Camera-type eye (tissue), 1 donor: ENCODE data around the gene R3HDML.

DNA sequence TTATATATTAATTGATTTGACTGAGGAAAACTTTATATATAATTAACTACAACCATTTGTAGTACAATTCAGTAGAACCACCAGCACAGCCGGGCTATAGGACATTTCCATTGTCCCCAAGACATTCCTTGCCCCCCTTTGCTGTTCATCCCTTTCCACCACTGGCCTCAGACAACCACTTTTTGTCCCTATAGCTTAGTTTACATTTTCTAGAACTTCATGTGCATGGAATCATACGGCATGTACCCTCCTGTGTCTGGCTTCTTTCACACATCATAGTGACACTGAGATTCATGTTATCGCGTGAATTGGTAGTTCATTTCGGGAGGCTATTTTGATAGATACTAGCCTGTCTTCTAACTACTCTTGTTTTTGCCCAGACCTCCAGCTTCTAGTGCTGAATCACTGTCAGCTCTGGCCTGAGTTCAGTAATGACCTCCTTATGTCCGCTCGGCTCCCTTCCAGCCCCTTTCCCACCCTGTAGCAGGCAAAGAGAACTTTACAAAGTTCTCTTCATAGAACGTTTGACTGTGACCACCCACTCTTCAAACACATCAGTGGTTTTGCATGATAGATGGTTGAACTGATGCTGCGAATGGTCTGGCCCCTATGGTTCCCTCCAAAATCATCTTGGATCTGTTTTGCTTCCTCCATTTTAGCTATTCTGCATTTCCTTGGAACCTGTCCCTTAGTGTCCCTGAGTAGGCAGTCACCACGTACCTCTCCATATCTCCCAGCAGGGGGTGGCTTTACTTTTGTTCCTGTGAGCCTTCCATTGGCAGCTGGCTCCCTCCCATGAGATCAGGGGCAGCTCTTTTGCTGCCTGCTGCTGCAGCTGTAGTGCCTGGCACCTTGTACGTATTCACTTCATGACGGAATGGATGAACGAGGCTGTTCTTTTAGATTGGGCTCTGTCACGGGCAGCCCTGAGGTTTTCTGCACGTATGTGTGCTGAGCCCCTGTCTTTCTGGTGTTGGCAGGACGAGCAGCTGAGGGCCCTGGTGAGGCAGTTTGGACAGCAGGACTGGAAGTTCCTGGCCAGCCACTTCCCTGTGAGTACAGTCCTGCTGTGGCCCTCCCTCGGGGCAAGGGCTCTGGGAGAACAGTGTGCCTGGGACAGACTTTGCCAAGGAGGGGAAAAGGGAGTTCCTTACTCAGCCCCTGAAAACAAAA lies 14.3 kb downstream of the MYBL2 start:
- RAMPAGE, long total RNA = no peak

GRCh38 chr20:43751067-43751822 lies 24.4 kb upstream of the GTSF1L start:
- RAMPAGE, long total RNA = no peak

GRCh38 chr20:43892863-43893104 lies 21.9 kb upstream of the TOX2 start:
- RAMPAGE, long total RNA = no peak

DNA sequence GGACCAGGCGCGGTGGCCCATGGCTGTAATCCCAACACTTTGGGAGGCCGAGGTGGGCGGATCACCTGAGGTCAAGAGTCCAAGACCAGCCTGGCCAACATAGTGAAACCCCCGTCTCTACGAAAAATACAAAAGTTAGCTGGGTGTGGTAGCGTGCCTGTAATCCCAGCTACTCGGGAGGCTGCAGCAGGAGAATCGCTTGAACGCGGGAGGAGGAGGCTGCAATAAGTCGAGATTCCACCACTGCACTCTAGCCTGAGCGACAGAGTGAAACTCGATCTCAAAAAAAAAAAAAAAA lies 41.7 kb downstream of the JPH2 start:
- RAMPAGE, long total RNA = no peak

GRCh38 chr20:44175198-44175661 lies 11.8 kb downstream of the JPH2 start:
- RAMPAGE, long total RNA = no peak

GRCh38 chr20:44177007-44177745 lies 9.8 kb downstream of the JPH2 start:
- RAMPAGE, long total RNA = no peak

DNA sequence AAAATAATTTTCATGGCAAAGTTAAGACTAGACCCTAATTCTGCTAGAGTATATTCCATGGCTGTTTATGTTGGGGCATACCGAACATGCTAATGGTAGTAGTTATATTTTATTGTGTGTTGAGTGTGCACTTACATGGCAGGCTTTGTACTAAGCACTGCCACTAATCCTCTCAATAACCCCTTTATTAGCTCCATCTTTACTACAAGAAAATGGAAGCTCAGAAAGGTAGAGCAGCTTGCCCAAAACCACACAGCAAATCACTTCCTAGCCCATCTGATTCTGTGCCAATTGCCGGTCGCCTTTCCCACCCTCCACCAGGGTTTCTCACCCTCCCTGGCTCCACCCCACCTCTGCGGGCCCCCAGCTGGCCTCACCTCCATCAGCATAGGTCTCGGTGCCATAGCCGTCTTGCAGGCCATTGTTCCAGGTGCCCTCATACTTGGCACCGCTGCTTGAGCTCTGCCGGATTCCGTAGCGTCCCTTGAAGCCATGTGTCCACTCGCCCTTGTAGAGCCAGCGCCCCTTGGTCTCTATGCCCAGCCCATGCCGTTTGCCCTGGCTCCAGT lies 954 bp downstream of the JPH2 start:
- RAMPAGE, long total RNA = no peak

- RAMPAGE, long total RNA = no peak
Measured at GRCh38 chr20:44197344-44197865, 10.4 kb upstream of the JPH2 start.

- RAMPAGE, long total RNA = no peak
Measured at GRCh38 chr20:44310048-44311007, 674 bp downstream of the FITM2 start.

DNA sequence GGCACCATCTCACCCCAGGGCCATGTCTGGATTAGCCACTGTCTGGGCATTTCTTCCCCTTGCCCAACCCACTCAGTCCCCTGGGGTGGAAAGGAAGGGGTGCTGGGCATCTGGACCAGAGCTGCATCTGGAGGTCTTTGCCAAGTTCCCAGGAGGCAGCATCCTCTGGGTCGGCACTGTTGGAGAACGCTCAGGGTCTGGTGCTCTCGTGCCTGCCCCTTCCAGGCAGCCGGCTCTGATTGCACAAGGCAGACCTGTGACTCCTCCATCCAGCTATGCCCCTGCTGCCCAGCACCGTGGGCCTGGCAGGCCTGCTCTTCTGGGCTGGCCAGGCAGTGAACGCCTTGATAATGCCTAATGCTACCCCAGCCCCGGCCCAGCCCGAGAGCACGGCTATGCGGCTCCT lies at the start of gene R3HDML:
Gene R3HDML (plus strand): TSS at position 161 of the 406 bp plus-strand sequence.
- RAMPAGE, long total RNA = no peak

DNA sequence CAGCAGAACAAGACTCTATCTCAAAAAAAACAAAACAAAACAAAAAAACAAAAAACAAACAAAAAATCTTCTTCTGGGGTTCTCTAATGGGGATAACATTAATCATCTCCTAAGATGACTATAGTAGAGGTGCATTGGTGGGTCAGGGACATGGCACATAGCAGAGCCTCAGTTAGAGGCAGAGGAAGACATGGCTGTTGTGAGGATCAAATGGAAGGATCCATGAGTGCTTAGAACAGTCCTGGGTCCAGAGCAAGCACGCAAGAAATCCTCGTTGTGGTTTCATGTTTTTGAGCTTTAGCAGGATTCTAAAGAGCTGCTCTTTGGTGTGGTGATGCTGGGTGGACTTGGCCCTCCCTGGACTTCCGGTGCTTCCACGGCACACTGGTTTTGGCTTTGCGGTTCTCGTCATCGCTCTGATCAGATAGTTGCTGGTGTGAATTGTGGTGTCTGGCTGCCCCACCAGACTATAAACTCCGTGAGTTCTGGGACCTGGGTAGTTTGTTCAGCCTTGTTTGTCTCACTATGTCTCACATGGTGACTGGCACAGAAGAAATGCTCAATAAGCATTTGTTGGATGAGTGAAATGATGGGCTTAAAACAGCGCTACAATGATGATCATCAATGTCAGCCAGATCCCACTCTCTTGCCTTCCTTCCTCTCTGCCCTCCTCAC lies 3.2 kb downstream of the HNF4A start:
- RAMPAGE, long total RNA = no peak

DNA sequence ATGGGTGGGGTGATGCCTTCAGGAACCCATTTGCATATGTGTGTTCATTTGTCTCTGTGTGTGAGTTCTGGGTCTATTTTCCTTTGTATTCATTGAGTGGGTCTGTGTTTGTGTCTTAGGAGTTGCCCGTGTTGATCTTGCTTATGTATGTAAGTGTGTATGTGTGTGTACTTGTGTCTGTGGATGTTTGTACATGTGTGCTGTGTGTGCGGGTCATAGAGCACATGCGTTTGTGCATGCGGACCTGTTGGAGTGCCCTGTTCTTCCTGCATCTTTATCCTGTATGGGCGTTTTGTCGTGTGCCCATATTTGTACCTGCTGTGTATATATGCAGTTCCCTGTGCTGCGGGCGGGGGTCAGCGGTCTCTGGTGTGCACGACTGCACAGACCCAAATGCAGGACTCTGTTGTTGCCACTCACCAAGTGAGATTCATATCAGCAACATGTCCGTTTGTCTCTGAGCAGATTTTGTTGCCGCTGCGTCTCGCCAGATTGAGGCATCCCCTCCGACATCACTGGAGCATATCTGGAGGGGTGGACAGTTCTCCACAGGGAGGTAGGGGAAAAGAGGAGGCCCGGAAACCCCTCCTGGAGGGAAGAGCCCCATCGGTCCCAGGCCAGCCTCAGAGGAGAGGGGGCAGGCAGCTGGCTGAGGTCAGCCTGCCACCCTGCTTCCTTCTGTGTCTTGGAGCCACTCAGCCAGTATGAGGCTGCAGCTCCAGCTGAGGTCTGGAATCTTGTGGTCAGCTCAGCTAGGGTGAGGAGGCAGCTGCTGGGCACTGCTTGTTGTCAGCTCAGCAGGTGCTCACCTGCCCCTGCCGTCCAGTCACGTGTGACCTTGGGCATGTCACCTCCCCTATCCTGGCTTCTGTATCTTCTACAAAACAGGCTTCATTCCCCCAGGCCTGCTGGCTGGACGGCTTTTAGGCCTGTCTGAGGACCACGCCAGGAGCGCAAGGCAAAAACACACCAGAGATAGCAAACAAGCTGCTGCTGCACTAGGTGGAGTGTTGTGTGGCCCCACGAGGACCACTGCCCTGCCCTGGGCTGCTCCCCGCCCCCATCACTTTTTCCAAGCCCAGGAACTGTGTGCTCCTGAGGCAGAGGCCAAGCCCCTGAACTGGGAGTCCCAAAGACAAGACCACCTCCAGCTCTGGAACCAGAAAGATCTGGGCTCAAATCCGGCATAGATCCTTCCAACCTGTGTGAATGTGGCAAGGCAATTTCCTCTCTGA lies 47.0 kb downstream of the HNF4A start:
- RAMPAGE, long total RNA = no peak

- RAMPAGE, long total RNA = no peak
Measured at GRCh38 chr20:44425819-44426591, 49.7 kb upstream of the TTPAL start.

- RAMPAGE, long total RNA = no peak
Measured at GRCh38 chr20:44430988-44431331, 44.7 kb upstream of the TTPAL start.

GRCh38 chr20:44456954-44457548 lies 18.6 kb upstream of the TTPAL start:
- RAMPAGE, long total RNA = no peak

DNA sequence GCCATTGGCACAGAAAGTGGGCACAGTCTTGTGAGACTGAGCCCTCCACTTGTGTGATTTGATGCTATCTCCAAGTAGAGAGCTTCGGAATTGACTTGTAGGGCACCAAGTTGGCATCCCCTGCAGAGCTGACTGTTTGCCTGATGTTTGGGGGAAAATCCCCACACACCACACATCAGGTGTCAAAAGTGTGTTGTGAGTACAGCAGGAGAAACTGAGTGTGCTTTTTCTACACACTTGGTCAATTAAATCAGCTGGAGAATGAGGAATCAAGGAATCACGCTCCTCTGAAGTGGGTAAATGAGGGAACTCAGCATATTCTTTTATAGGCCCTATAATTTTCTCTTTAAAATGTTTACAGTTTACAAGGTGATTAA lies 962 bp downstream of the SERINC3 start:
- RAMPAGE, long total RNA = no peak

GRCh38 chr20:44601604-44602121 lies 19.3 kb downstream of the PKIG start:
- RAMPAGE, long total RNA = no peak

DNA sequence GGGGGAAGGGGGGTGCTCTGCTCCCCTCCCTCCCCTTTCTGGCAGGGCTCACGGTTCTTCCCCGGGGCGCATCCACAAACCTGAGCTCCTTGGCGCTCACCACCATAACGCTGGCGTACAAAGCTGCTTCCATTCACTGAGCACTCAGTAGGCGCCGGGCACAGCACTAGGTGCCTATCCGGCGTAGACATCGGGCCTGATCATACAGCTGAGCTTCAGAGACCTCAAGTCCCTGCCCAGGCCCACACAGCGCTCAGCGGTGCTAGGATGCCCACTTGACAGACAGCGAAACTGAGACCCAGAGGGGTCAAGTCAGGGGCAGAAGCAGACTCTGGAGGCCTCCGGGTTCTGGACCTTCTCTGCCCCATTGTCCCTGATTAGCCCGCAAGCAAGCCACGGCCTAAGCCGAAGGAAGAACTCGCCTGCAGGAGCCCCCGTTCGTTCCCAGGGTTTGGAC lies 433 bp downstream of the ADA start:
- RAMPAGE, long total RNA = no peak

DNA sequence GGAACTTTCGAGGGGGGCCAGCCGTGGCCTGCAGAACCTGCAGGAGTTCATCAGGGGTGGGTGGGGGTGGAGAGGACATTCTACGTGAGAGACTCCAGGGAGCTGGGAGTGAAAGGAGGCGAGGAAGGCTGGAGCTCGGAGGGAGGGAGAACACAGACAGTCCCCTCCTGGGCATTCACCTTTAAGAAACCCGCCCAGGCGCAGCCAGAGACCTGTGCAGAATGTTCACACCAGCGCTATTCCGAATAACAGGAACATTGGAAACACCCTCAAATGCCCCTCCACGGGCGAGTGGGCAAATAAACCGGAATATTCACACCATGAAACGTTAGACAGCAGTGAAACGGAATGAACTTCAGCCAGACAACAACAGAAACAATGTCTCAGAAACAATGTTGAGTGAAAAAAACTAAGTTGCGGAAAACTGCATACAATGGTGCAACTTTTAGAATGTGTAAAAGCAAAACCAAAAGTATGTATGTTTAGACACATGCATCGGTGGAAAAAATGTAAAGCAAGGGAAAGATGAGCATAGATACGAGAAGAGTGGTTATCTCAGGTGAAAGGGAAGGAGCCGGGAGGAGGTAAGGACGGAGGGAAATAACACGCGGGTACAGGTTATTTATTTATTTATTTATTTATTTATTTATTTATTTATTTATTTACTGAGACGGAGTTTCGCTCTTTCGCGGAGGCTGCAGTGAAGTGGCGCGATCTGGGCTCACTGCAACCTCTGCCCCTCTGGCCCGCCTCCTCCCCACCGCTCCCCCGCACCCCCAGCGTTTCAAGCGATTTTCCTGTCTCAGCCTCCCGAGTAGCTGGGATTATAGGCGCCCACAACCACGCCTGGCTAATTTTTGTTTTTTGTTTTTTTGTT lies 856 bp upstream of the ADA start:
- RAMPAGE, long total RNA = no peak

DNA sequence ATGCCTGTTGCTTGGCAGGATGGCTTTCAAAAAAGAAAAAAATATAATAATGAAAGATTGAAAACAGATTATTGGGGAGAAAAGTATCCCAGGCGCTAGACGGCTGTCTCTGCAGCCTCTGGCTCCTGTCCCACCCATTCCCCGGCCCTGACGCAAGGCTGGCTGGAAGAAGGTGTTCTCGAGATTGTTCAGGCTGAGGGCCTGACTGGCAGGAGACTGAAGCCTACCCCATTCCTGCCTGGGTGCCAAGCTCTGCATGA lies 23.6 kb upstream of the CCN5 start:
- RAMPAGE, long total RNA = no peak